Bronchial epithelial cell (primary cell): ENCODE results near the genes ZMYND12 and YBX1.

- RRBS, 2 experiments: 5% methylated on average over 7 of the region's 59 CpGs
These were observed 103.3 kb downstream of the EDN2 start for GRCh38 chr1:41380827-41381947.

DNA sequence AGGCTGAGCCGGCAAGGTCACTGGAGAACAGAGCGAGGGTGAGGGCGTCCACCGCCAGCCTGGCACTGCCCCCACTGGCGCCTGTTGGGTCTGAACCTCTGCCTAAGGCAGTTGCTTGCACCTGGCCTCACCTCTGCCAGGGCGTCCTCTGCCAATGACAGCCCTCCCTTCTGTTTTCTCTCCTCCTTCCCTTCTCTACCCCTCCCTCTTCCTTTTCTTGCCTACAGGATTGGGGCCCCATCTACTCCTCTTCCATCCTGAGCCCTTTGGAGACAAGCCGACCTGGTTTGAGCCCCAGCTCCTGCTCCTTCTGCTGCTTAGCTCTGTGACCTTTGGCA is 65.1 kb downstream of the EDN2 start:
- RRBS, 2 experiments: no CpG with 5 or more reads among the region's 7 CpGs

- RRBS, 2 experiments: no CpG with 5 or more reads among the region's 35 CpGs
These were observed 60.9 kb downstream of the EDN2 start for GRCh38 chr1:41423411-41424104.

GRCh38 chr1:41454272-41454850 is 30.1 kb downstream of the EDN2 start:
- RRBS, 2 experiments: no CpG with 5 or more reads among the region's 12 CpGs

DNA sequence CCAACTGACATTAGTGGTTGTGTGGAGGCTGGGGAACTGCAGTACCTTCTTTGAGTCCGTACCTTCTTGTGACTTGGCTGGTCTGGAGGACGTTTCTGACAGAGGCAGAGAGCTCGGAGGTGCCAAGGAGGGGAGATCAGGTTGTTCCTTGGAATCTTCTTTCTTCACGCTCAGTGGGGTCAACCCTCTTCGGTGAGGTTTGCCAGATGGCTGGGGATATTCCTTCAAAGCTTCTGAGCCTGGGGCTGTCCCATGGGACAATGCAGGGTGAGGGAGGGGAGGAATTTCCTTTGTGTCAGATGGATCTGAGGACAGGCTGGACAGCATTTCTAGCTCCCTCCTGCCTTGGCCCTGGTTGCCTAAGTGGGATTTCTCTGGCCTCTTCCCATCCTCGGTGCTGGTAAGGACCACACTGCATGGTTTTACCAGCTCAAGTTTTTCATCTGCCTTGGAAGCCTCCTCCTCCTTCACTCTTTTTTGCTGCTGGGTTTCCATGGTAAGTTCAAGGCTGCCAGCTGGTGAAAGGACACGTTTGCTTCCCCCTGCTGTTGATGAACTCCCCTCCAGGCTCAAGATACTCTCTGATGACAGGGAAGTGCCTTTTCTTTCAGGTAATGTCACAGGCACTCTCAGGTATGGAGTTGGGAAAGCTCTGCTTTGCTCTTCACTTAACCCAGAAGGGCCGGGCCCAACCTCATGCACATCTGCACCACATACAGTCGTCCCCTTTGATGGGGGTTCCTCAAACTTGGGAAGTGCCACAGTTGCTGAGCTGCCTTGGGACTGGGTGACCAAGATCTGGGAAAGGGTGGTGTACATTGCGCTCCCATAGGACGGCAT is 95.7 kb upstream of the EDN2 start:
- RRBS, 2 experiments: no CpG with 5 or more reads among the region's 11 CpGs

- RRBS, 2 experiments: no CpG with 5 or more reads among the region's 6 CpGs
These were observed 209.5 kb downstream of the HIVEP3 start for GRCh38 chr1:41709171-41709748.

DNA sequence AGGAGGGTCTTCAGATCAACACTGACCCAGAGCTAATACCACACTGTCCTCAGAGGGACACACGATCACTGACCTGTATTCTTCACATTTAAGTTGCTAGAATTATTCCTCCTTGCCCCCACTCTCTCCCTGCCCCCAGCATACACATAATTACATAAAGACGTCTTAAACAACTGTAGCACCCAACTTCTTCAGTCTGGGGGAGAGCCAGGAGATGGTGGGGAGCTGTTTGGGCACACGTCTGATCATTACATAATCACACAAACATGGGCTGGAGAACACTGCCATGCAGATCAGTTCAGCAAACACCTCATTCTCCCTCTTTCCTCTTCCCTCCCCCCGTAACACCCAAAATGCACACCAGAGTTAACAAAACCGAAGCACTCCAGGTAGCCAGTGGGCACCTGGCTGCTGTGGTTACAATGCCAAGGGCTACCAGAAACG is 1.7 kb downstream of the HIVEP3 start:
- RRBS, 2 experiments: no CpG with 5 or more reads among the region's 6 CpGs

GRCh38 chr1:41917678-41918570 is 798 bp downstream of the HIVEP3 start:
- RRBS, 2 experiments: under 1 to 2% methylated on average over 6 of the region's 55 CpGs

DNA sequence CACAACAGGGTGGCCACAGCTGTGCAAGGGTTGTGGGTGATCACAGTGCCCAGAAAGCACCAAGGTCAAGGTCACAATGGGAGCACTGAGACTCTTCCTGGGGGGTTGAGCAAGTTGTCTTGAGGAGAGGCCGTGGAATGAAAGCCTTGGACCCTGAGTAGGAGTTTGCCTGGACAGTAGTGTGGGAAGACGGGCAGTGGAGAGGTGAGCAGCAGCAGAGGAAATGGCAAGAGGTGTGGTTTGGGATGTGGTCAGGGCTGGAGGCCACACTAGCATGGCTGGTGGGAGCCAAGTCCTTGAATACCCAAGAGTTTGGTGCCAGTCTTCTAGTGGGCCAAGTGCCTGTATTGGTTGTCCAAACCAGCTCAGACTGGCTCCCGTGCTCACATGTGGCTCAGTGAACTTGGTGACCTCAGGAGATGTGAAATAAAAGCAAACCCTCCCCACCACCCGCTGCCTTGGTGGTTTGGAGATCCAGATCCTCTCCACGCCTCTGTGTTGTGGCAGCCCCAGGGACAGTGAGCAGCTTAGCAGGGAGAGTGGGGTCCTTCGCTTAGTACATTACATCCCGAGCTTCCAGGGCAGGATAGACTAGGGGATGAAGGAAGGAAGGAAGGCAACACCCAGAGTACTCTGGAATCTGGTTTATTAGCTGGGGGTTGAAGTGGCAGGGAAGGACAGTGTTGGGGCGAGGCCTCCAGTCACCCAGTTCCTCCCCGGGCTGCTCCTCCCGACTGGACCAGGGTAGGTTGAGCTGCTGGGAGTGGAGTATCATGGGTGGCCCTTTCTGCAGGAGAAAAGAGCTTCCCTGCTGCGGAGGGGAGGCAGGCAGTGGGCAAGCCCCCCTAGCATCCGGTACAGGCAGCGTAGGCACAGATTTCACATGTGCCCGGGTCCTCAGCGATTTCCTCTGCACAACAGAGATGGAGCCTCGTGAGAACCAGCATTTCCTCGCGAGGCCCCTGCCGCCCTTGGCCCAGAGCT is 2.2 kb downstream of the GUCA2A start:
- RRBS, 2 experiments: 96 to 100% methylated on average over 2 of the region's 19 CpGs

DNA sequence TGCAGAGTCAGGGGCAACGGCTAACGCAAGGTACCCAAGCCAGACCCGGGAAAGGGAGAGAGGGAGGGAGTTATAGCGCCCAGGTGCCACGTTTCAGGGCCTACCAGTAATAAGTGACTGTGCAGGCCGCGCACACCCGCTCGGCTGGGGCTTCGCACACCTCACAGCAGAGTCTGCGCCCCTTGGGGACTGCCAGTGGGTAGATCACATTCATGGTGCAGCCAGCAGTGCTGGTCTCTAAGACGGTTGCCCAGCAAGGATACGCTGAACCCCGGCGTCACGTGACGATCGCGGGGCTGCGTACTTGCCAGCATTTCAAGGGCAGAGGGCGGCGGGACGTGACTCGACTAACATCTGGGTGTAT is at the start of gene ZMYND12:
Gene ZMYND12, minus strand, starts transcription at position 239 of the 364 bp plus-strand sequence.
- RRBS, 2 experiments: no CpG with 5 or more reads among the region's 24 CpGs

DNA sequence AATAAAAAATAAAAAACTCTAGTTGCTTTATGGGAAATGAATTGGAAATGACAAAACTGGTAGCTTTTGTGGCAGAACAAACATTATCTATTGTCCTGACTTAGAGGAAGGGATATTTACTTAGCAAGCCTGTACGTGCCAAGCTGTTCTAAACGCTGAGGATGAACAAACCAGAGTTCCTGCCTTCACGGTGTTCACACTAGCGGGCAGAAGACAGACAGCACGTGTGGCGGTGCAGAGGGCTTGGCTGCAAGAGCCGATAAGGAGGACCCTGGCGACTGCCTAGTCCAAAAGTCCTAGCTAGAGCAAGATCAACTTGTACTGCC is 413 bp upstream of the PPIH start:
- RRBS, 2 experiments: no CpG with 5 or more reads among the region's 8 CpGs

DNA sequence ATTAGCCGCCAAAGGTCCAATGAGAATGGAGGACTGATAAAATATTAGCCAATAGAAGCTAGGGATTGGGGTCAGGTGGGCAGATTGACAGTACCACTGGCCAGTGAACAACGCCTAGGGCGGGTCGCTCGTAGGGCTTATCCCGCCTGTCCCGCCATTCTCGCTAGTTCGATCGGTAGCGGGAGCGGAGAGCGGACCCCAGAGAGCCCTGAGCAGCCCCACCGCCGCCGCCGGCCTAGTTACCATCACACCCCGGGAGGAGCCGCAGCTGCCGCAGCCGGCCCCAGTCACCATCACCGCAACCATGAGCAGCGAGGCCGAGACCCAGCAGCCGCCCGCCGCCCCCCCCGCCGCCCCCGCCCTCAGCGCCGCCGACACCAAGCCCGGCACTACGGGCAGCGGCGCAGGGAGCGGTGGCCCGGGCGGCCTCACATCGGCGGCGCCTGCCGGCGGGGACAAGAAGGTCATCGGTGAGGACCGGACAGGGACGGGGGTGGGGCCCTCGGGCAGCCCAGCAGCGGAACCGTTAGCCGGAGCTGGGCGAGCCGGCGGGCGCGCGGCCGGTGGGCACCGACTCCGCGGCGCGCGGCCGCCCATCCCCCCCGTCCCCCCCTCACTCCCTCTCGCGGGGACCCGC is at the start of gene YBX1:
Gene YBX1, plus strand, starts transcription at position 157 of the 637 bp plus-strand sequence.
- RRBS, 2 experiments: under 1 to 2% methylated on average over 17 of the region's 70 CpGs

- RRBS, 2 experiments: no CpG with 5 or more reads among the region's 6 CpGs
These were observed 6.4 kb downstream of the YBX1 start for GRCh38 chr1:42688530-42689122.

DNA sequence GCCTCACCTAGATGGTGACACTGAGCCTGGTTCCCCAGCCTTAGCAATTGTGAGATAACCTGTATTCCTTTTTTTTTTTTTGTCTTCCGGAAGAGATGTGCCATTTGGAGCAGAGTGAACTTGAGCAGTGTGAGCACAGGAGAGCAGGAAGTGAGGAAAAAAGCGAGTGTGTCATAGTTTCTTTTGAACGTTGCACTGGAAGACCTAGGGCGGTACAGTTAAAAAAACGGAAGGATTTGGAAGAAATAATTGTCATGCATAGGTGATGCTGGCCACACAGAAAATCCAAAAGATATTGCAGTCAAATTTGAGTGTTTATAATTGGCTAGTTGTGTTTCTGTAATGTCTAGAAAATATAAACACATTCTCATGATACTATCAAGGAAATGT is 22.1 kb downstream of the YBX1 start:
- RRBS, 2 experiments: no CpG with 5 or more reads among the region's 5 CpGs

DNA sequence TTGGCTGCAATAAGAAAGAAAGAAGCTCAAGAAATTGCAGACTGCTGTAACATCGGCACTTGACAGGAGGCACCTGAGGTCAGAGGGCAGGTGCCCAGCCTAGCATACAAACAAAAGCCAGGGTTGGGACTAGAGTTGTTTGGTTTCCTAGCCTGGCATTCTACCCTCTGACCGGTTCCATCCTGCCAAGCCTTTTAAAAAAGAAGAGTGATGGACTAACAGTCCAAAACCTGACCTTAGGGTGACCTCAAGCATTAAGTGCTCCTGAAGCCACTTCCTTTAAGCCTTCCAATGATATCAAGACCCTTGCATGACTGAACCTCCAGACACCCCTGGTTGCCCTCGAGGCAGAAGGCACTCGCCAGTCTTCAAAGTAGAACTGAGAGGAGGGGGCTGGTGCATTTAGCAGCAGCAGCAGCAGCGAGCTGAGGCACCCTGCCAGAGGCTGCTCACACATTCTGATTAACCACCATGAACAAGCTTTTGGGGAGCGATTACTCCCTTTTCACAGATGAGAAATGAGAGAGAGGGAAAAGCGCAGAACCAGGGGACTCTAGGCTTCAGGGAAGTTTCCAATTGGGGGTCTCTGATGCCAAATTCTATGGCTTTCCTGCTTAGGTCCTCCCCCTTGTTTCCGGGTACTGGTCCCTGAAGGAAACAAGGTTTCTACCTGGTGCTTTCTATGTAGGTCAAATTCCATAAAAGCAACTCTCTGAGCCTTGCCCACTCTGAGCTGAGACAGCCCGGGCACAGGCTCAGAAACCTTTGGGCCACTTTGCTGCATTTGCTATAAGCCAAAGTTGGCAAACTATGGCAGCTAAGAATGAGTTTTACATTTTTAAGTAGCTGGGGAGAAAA is 9.2 kb downstream of the SLC2A1 start:
- RRBS, 2 experiments: 65% methylated on average over 2 of the region's 9 CpGs; no CpG with 5 or more reads in 1 of the 2 experiments

DNA sequence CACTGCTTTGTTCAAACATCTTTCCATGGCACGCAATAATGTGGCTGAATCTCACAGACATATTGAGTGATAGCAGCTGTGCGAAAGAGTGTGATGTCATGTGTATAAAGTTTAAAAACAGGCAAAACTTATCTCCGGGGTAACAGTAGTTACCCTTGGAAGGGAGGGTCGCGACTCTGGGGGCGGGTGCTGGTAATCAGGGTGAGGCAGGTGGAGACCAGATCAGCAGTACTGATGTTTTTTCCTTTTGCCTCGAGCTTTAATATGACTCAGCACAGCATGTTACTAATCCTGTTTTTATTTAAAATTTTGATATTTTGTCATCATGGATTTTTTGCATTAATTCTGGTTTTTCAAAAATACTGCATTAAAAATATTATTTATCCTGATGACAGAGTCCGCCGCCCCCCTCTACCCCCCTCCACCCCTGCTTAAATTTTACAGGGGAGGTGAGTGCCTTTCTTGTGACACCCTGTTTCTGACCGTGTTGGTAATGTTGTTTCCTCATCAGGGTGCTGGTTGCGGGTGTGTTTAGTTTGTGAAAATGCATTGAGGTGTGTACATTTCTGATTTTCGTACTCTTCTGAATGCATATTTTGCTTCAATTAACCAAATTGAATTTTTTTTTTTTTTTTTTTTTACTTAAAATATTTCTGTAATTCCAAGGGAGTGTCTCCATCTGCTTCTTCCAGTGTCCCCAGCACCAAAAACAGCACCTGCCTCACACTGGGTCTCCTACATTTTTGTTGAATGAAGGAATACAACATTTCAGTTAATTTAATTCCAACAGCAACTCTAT is 5.2 kb upstream of the SLC2A1 start:
- RRBS, 2 experiments: no CpG with 5 or more reads among the region's 12 CpGs

- RRBS, 2 experiments: 70 to 71% methylated on average over 10 of the region's 22 CpGs
These were observed 77.4 kb upstream of the SLC2A1 start for GRCh38 chr1:43035926-43036648.

GRCh38 chr1:43184936-43185664 is 13.0 kb downstream of the CFAP57 start:
- RRBS, 2 experiments: no CpG with 5 or more reads among the region's 7 CpGs

- RRBS, 2 experiments: no CpG with 5 or more reads among the region's 8 CpGs
These were observed 15.9 kb upstream of the TMEM125 start for GRCh38 chr1:43253875-43254355.

DNA sequence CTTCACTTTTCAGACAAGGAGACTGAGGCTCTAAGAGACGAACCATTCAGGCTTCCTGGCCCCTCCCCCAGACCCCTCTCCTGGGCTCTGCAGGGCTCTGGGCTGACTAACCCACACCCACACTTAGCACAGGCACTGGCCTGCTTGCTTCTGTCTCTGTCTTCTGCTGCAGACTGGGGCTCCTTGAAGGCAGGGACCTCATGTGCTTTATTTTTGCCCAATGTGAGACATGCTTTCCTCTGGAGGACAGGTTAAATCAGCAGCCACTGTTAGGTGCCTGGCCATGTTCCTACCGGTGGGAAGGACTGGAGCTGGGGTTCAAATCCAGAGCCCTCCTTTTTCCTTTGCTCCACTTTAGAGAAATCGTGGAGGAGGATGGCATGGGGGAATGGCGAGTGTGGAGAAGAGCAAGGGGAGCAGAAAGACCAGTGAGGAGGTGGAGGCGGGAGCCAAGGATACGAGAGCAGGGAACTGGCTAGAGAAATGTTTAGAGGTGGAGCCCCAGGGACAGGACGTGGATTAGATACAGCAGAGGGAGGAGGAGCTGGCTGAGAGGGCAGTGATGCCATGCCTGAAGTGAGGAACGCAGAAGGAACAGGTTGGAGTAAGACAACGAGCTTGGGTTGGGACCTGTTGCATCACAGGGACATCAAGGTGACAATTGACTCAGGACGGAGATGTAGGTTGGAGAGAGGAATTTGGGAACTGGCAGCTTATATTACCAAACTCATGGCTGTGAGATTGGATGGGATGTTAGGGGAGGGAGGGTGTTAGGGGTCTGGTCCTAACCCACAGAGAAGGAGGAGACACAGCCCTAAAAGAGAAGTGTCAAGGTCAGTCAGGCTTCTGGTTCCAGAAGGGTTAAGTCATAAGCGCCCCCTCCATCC is 1.8 kb downstream of the TMEM125 start:
- RRBS, 2 experiments: no CpG with 5 or more reads among the region's 11 CpGs